Colic lymph node (tissue), 1 donor: ENCODE measurements around a stretch of chr6.

DNA sequence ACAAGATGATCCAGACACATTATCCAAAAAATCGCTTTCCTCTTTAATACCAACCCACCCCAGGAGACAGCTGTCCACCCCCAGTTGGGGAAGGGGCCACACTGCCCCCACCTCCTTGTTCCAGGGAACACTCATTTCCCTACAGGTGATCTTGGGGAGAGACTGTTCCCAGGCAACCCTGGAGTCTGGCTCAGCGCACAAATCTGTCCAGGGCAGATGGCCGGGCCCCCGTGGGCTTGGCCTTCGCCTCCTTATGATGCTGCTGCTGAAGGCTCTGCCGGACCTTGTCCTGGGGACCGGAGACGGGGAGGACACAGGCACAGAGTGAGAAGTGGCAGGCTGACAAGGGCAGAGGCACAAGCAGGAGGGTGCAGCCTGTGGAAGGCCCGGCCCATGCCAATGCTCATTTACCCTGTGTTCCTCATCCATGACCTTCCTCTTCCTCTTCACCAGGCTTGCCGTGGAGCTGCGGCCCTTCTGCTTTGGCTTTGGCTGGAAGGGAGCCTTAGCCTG, 2.2 kb downstream of the B3GALT4 start:
- PRO-cap = no peak

GRCh38 chr6:33375948-33376275, 15.7 kb upstream of the KIFC1 start:
- PRO-cap = no peak

GRCh38 chr6:33412129-33412980, 1.5 kb downstream of the PHF1 start:
- PRO-cap = no peak

DNA sequence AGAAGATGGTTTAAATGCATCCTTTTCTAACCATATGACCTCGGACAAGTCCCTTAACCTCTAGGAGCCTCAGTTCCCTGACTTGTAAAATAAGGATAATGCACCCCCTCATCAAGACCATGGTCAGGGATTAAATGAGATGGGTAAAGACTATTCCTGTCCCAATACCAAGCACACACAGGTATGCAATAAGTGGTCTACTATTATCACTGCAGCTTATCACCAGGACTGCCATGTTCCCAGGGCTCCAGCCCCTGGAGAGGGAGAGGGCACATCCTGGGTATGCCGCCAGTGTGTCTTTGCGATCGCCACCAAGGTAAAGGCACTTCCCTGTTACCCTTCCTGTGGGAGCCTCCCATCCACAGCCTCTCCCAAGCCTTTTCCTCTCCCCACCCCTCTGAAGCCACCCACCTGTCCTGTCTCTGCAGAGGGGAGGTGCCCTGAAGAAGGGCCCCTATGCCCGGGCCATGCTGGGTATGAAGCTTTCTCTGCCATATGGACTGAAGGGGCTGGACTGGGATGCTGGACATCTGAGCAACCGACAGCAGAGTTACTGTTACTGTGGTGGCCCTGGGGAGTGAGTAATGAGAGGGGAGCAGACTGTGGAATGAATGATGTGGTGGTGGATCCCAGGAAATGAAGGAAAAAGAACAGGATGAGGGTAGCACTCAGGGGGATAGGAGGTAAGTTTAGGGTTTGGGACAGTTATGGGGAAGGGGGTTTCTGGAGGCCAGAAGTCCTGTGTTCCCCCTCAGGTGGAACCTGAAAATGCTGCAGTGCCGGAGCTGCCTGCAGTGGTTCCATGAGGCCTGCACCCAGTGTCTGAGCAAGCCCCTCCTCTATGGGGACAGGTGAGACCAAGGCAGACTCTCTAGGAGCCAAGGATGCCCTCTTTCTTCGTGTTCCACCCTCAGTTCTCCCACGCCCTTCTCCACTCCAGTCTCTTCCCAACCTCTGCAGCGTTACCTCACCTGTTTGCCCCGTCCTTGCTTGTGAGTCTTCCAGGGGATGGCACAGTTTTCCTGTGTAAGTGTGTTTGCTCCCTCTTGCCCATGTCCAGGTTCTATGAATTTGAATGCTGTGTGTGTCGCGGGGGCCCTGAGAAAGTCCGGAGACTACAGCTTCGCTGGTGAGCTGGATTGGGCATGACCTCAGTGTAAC, 2.5 kb downstream of the PHF1 start:
- PRO-cap = no peak

DNA sequence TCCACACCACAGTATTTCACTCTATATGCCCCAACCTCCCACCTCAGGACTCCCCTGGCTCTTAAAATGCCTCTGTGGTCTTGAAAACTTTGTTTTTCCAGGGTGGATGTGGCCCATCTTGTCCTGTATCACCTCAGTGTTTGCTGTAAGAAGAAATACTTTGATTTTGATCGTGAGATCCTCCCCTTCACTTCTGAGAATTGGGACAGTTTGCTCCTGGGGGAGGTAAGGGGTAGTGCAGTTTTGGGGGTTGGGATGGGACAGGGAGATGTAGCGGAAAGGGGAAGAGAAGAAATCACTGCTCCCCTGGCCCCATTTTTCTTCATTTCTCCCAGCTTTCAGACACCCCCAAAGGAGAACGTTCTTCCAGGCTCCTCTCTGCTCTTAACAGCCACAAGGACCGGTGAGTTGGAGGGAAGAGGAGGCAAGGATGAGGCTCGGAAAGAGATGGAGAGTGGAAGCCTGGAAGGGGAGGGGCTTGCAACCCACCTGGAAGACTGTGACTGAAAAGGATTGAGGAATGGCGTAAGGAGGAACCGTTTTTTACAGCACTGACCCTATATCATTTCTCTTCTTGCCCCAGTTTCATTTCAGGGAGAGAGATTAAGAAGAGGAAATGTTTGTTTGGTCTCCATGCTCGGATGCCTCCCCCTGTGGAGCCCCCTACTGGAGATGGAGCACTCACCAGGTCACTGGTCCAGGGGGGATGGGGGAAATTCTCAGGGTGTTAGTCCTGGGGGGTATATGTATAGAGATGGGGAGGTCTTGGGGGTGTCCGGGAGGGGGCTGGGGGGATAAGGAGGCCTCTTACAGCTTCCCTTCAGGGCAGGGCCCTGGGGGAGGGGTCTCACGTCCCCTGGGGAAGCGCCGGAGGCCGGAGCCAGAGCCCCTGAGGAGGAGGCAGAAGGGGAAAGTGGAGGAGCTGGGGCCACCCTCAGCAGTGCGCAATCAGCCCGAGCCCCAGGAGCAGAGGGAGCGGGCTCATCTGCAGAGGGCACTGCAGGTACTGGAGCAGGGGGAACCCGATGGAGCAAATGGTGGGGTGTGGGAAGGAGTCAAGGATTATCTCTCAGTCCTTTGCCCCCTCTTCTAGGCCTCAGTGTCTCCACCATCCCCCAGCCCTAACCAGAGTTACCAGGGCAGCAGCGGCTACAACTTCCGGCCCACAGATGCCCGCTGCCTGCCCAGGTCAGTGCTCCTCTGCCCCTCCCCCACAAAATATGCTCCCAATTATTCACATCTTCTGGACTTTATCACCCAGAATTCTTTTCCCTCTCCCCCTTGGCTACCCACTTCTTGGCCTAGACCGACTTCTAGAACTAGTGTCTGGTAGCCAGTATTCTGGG, 3.3 kb downstream of the CUTA start:
- PRO-cap = no peak

- PRO-cap = no peak
Measured at GRCh38 chr6:33415833-33416869, 1.8 kb downstream of the CUTA start.

GRCh38 chr6:33416870-33417021, 1.2 kb downstream of the CUTA start:
- PRO-cap = no peak

- PRO-cap = no peak
Measured at GRCh38 chr6:33589904-33590644, 10.0 kb upstream of the BAK1 start.

DNA sequence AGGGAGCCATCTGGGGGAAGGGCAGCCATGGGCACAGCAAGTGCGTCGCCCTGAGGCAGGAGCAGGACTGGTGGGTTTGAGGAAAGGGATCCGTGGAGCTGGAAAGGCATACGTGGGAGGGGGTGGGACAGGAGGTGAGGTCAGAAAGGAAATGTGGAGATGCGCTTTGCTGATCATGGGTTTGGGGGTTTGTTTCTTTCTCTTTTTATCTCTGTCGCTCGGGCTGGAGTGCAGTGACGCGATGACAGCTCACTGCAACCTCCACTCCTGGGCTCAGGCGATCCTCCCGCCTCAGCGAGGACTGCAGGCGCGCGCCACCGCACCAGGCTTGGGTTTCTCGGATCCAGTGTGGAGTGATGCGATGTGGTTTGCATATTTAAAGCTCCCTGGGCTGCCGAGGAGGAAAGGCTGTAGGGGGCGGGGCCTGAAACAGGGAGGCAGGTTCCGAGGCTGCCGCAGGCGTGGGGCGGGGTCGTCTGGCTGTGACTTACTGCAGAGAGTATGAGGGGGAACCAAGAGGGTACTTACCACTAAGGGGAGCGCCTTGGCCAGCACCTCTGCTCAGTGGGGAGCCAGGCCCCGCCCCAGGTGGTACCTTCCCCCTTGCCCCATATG, 12.5 kb upstream of the BAK1 start:
- PRO-cap = bidirectional peak, plus-strand start at position 233 of the sequence, minus-strand start at position 69 of the sequence

- PRO-cap = no peak
Measured at GRCh38 chr6:33610591-33612023, 10.0 kb upstream of the ITPR3 start.

GRCh38 chr6:33622698-33623488, 1.8 kb downstream of the ITPR3 start:
- PRO-cap = no peak

DNA sequence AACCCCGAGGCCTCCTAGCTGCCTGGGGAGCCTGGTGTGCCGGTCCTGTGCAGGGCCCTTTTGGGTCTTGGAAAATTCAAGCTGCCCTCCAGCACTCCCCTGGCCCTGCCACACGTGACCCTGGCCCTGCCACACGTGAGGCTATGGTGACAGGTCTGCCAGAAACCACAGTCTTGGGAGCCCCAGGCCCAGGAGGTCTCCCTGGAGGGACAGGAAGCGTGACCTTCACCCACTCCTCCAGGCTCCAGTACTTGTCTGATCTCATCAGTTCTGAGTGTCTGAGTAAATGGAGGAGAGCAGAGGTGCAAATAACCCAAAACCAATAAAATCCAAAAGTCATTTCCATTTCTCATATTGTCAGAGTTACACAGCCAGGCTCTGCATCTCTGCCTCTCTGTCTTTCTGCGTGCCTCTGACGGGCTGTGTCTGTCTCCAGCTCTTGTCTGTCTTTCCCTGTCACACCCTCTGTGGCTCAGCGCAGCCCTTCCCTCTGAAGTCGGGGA, 15.5 kb downstream of the IP6K3 start:
- PRO-cap = no peak

- PRO-cap = no peak
Measured at GRCh38 chr6:33737125-33738007, 9.3 kb downstream of the IP6K3 start.

- PRO-cap = no peak
Measured at GRCh38 chr6:33776793-33777224, 12.1 kb downstream of the LEMD2 start.

DNA sequence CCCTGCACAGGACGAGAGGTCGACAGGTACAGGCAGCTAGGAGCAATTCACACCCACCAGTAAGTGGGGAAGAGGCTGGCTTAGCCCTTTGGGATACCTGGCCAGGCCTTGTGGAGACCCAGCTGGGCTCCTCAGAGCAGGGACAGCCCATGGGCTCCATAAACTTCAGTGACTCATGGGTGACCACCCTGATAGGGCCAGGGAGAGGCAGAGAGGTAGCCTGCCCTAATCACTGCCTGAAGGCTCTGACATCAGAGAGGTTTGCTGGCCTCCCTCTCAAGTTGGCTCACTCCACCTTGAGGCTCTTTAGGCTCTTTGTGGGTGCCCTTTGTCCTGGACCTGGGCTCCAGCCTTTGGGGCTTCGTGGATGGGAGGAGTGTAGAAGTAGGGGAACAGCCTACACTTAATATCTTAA, 81.8 kb upstream of the MLN start:
- PRO-cap = no peak

GRCh38 chr6:34151298-34151857, 5.5 kb upstream of the GRM4 start:
- PRO-cap = no peak

DNA sequence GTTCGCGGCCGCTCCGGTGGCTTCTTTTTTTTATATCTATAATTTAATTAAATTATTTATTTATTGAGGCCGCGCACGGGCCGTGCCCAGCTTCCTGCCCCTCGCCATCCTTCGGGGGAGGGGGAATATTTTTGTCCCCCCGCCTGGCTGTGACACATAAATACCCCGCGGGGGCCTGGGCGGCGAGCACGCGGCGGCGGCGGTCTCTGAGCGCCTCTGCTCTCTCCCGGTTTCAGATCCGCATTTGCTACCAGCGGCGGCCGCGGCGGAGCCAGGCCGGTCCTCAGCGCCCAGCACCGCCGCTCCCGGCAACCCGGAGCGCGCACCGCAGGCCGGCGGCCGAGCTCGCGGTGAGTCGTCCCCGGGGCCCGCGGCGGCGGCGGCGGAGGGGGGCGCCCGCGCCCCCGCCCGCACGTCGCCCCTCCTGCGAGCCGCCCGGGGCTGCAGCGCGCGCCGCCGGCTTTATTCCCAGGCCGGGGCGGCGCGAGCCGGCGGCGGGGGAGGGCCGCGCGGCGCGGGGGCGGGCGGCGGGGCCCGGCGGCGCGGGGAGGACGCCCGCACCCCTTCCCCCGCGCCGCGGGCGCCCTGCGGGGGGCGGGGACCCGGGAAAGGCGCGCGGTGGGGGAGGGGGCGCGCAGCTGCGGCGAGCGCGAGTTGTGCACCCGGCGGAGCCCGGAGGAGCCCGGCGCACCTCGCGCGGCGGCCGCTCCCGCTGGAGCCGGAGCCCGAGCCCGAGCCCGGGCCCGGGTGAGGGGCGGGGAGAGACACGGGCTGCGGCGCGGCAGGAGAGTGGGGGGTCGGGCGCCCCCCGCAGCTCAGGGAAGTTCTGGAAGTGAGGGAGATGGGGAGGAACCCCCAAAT, 525 bp downstream of the HMGA1 start:
- PRO-cap = unidirectional peak, plus-strand start at position 185 of the sequence; bidirectional peak, plus-strand start at position 243 of the sequence, minus-strand start at position 218 of the sequence

DNA sequence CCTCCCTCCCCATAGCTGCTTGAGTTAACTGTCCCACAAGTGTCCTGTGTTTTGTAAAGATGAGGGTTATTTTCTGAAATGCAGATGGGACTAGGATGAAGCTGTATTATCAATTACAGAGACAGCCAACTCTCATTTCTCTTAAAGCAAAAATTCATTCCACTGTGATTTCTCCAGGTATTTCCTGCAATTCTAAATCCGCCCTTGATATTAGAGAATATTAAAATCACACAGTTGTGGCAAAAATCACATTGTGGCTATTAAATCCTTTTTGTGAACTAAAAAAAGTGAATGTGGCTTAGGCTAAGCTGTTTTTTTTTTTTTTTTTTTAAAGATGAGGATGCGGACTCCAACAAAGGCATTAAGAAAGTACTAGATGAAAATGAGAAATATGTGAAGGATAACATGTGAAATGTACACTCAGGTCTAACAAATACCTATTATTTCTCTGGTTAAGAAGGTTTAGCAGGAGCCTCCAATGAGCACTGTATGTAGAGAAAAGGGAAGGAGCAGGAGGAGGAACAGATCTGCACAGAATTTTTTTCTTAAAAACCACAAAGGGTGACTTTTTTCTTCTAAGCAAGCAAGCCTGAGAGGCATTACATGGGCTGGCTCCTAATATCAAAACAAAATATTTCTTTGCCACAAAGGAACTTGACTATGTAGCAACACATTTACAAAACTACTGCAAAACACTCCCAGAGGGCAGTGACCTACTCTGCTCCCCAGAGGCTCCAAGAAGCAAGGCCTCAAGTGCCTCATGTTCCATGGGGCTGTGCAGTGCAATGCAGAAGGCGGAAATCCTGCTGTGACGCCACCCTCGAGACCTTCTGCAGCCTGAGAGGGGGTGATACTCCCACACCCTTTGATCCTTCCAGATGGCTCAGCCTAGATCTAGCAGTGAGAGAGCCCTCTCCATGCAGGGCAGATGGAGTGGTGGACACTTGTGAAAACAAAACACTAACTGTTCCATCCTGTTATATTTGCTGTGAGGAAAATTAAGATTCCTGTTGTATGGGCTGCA, 35.7 kb upstream of the SMIM29 start:
- PRO-cap = no peak

DNA sequence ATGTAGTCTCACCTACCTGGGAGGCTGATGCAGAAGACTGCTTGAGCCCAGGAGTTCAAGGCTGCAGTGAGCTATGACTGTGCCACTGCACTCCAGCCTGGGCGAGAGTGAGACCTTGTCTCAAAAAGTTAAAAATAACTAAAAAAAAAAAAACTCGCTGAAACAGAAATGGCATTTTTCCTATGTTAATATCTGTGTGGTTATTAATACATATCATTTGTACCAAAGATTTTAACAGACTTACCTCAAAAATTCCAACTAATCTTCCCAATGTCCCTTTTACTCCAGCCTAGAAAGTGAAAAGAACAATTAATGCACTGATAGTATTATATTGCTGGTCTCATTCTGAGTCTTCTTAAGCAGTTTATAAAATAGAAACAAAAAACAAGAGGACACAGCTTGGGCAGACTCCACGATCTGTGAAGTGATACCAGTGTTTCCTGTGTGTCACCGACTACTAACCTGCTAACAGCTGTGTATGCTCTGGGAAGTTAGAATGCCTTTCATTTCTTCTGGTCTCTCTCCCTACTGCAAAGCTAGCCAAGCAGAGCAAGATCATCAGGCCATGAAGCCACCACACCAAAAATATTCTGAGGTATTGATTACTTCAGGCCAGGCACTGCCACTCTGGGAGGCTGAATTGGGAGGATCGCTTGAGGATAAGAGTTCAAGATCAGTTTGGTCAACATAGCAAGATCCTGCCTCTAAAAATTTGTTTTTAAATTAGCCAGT, 46.8 kb upstream of the SMIM29 start:
- PRO-cap = bidirectional peak, plus-strand start at position 539 of the sequence, minus-strand start at position 464 of the sequence

DNA sequence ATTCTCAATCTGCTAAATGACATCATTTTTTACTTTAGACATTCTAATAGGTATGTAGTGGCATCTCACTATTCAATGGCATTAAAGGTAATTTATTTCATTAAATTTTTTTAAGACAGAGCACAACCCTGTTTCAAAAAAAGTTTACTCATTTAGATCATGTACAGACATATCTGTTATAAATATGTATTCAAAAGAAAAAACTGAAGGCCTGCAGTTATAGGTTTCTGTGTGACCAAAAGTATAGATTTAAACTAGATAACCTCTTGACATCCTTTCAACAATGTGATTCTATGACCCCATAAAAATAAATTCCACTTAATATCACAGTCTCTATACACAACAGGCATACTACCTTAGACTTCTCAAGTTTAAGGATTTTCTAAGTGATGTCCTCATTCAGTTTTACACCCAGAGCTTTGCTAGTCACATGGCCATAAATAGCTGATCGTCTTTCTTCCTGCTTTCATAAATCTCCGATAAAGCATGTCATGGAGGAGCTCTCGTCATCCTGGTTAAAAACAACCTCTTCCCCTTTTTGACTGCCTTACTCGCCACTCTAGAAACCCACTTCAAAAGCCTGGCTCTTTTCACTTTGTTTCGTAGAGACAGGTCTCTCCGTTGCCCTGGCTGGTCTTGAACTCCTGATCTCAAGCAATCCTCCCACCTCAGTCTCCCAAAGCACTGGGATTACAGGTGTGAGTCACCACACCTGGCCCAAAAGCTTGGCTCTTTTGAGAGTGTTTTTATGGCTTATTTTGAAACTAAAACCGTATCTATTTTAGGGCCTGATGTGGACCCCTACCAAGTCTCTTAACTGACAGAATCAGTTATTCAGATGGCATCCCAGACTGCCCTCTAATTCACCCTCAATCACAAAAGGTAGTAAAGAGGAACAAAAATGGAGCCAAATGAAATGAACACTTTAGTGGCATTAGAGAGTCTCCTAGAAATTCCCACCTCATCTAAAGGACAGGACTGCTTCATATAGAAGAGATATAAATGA, 66.9 kb upstream of the SMIM29 start:
- PRO-cap = bidirectional peak, plus-strand start at position 482 of the sequence, minus-strand start at position 421 of the sequence